Mesenteric fat pad (tissue), 1 donor: Measurements from ENCODE around the genes CD68, MPDU1, SOX15, FXR2, CYB5D1 and TMEM107.

GRCh38 chr17:7507947-7508664, 26.9 kb downstream of the SLC35G6 start:
- PRO-cap, result no peak

DNA sequence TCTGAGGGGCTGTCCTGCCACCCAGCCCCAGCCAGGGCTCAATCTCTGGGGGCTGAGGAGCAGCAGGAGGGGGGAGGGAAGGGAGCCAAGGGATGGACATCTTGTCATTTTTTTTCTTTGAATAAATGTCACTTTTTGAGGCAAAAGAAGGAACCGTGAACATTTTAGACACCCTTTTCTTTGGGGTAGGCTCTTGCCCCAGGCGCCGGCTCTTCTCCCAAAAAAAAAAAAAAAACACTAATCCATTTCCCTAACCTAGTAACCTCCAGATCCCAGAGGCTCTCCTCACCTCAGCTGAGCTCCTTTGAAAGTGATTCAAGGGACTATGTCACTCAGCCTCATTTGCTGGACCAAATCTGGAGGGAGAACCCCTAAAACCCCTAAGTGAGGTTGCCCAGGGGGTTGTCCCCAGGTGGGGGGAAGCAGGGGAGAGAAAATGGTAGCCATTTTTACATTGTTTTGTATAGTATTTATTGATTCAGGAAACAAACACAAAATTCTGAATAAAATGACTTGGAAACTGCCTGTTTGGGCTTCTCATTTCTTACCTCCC, 880 bp upstream of the CD68 start:
- PRO-cap, result no peak

DNA sequence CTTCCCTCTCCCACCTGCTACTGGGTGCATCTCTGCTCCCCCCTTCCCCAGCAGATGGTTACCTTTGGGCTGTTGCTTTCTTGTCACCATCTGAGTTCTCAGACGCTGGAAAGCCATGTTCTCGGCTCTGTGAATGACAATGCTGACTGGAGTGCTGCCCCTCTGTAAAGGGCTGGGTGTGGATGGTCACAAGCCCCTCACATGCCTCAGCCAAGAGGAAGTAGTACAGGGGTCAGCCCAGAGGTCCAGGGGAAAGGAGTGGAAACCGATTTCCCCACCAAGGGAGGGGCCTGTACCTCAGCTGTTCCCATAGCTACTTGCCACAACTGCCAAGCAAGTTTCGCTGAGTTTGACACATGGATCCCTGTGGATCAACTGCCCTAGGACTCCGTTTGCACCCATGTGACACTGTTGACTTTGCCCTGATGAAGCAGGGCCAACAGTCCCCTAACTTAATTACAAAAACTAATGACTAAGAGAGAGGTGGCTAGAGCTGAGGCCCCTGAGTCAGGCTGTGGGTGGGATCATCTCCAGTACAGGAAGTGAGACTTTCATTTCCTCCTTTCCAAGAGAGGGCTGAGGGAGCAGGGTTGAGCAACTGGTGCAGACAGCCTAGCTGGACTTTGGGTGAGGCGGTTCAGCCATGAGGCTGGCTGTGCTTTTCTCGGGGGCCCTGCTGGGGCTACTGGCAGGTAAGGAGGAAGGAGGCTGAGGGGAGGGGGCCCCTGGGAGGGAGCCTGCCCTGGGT, at the start of gene CD68:
CD68 (plus strand) TSS at position 604 of the 748 bp plus-strand sequence.
- PRO-cap, result unidirectional peak, plus-strand start at position 606 of the sequence

DNA sequence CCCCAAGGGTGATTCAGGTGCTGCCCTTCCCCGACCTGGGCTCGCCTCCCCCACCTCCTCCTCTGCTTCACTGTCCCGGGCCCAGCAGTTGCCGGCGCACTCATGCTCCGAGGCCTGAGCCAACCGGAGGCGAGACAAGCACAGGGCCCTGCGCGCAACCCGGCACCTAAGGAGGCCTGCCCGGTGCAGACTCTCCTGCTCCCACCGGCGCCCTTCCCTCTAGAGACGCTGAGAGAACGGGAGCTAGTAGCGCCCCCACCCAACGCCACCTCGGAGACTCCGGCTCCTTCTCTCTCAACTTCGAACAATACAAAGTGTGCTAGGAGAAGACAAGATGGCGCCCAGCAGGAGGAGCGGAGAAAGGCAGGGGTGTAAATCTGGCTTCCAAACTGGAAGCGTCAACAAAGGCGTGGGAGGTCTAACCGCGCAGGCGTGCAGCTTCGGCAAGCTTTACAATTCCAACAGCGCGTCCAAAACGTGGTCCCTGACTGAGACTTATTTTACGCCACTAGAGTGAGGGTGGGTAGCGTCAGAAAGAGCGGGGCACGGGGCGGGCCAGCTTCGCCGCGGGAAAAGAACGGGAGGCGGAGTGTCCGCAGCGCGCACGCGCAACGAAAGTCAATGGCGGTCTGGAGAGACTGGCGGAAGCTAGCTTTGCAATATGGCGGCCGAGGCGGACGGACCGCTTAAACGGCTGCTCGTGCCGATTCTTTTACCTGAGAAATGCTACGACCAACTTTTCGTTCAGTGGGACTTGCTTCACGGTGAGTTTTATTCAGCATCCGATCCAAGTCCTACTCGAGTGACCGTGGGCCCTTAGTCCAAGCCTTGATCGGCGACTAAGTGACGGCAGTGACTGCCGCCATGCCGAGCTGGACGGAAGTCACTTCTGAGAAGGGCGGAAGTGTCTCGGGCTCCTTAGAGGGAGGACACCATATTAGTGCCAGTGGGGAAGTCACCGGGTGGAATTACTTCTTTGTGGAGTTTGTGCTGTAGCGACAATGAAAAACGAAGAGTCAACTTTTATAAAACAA, at the start of gene MPDU1:
MPDU1 (plus strand) TSS at position 651 of the 1,034 bp plus-strand sequence.
- PRO-cap, result unidirectional peak, plus-strand start at position 651 of the sequence

DNA sequence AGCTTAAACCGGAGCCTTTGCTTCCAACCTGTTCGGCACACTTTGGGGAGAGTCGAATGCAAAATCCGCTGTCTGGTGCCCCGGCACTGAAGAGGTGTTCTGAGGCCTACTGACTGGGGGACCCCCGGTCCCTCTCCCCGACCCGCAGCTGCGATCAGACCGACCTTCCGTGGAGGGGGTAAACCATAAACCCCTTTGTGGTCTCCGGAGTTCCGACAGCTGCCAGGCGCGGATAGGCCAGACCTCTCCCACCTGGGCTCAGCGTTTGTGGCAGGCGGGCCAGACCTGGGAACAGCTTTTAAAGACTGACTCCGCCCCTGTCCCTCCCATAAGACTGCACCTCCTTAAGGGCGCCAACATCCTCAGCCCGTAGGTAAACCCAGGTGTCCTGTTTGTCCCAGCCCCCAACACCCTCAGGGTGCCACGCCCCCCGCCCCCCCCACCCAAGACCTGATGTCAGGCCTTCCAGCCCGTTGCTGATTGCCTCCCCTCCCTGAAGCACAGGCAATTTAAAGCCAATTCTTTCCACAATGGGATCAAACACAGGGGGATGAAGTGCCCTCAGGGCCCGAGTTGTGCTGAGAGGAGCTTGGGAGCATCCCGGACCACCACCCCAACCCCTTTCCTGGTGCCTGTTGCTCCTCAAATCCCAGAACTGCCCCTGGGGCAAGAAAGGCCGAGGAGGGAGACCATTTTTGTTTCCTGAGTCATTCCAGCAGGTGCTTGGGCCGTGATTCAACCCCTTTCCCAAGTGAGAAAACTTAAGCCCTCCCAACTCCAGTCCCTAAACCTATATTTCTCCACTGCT, at the start of gene SOX15:
SOX15 (minus strand) TSS at position 272 of the 808 bp plus-strand sequence.
- PRO-cap, result no peak

GRCh38 chr17:7614616-7615721, at the start of gene FXR2:
TSS of gene FXR2 (minus strand) at chr17:7614897.
- PRO-cap, result bidirectional peak, plus-strand start at chr17:7614689, minus-strand start at chr17:7614571; unidirectional peak, minus-strand start at chr17:7614882

GRCh38 chr17:7844801-7845298, 10.0 kb upstream of the TMEM88 start:
- PRO-cap, result bidirectional peak, plus-strand start at chr17:7845049, minus-strand start at chr17:7844874

DNA sequence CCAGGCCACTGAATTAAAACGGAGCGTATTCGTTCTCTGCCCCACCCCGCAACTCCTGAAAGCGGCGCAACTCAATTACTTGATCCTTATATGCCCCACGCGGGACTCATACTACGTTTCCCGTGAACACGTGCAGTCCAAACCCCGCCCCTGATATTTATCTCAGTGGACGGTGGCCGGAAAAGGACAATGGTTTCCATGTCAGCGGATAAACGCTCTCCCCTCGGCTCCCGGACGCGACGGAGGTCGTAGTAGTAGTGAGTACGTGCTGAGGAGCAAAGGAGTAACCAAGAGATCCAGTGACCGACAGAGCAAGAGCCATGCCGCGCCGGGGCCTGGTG, at the start of gene CYB5D1:
CYB5D1 (plus strand) TSS at position 189 of the 341 bp plus-strand sequence.
- PRO-cap, result bidirectional peak, plus-strand start at position 268 of the sequence, minus-strand start at position 63 of the sequence

- PRO-cap, result no peak
These were observed 23.4 kb downstream of the CNTROB start for GRCh38 chr17:7955476-7955811.

GRCh38 chr17:8090857-8091803, 3.6 kb upstream of the ALOX12B start:
- PRO-cap, result no peak

- PRO-cap, result no peak
These were observed 14.9 kb downstream of the ALOXE3 start for GRCh38 chr17:8103209-8103979.

- PRO-cap, result unidirectional peak, plus-strand start at chr17:8119150
These were observed 731 bp upstream of the ALOXE3 start for GRCh38 chr17:8119008-8119482.

DNA sequence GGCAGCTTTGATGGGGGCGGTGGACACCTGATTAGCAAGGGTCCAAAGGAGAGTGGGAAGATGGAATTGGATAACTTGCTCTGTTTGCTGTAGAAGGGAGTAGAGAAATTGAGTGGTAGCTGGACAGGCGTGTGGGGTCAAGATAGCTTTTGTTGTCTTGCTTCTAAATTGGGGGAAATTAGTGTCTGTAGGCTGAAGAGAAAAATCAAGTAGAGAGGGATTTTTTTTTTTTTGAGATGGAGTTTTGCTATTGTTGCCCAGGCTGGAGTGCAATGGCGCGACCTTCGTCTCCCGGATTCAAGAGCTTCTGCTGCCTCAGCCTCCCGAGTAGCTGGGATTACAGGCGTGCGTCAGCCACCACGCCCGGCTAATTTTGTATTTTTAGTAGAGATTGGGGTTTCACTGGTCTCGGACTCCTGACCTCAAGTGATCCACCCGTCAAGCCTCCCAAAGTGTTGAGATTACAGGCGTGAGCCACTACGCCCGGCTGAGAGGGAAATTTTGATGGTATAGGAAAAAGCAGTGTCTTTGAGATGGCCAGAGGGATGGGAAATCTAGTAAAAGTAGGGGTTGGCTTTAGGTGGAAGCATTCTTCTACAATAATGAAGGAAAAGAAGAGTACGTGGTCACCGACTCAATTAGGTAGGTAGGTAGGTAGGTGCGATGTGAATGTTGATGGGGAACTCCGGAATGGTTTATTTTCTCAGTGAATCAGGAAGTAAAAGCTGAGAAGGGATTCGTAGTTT, 14.1 kb upstream of the HES7 start:
- PRO-cap, result no peak

DNA sequence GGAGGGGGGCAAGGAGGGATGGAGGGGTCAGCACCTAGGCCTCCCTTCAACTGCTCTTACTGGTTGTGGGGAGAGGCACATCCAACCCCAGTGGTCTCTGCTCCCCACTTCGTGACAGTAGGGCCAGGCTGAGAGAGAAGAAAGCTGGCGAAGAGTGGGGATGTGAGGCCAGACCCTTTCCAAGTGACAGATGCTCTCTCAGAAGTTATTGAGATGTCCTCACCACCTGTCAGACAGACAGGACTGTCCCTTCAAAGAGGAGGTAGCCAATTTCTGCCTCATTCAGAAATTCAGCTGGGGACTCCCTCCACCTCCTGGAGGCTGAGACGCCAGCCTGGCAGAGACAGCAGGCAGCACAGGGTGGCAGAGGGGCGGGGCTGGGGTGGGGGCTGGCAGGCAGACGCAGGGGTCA, 9.4 kb downstream of the PER1 start:
- PRO-cap, result no peak

DNA sequence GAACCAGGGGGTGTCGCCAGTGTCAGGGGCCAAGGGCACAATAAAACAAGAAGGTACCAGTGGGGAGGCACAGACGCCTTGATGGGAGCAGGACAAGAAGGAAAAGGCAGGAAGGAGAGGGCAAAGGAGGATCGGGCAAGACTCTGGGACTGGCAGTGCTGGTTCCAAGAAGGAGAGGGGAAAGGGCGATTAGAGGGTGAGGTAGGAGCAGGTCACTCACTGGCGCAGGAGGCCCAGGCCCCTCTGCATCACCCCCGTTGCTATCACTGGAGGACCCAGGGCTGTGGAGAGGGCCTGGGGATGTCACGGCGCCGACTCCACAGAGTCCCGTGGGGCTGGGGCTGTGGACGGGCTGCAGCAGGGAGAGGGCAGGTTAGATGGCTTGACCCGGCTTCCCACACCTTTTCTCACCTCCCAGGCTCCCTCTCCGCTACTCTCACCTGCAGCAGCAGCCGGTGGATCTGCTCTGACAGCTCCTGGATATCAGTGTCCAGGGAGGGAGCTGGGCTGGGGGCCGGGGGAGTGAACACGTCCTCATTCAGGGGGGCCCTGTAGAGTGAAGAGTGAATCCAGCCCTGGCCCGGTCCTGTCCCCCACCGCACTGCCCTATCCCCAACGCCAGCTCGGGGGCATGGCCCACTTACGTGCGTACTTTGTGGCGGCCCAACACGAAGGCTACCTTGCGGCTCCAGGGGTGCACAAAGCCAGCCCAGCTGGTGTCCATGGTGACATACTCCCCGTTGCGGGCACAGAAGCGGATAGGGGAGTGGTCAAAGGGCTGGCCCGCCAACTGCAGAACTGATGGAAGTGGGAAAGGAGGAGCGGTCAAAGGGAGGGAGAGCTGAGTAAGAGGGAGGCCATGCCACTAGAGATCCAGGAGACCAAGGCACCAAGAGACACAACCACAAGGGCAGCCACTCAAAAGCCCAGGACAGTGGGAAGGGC, 4.9 kb downstream of the PER1 start:
- PRO-cap, result no peak

- PRO-cap, result no peak
These were observed at the start of gene TMEM107 for GRCh38 chr17:8175897-8177036. TSS of gene TMEM107 (minus strand) at chr17:8176380.

DNA sequence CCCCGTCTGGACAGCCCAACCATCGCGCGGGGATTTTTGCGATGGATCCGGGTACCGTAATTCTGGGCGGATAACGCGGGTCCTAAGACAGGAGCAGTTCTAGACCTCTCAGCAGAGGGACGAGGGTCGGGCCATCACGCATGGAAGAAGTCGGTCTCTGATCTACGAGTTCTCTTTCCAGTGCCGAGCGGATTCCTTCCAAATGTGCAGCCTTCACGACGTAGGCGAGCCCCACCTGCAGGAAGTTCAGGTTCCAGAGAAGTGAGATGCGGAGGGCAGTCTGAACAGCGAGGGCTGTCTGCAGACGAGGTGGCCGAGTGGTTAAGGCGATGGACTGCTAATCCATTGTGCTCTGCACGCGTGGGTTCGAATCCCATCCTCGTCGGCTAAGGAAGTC, 3.4 kb downstream of the BORCS6 start:
- PRO-cap, result no peak

DNA sequence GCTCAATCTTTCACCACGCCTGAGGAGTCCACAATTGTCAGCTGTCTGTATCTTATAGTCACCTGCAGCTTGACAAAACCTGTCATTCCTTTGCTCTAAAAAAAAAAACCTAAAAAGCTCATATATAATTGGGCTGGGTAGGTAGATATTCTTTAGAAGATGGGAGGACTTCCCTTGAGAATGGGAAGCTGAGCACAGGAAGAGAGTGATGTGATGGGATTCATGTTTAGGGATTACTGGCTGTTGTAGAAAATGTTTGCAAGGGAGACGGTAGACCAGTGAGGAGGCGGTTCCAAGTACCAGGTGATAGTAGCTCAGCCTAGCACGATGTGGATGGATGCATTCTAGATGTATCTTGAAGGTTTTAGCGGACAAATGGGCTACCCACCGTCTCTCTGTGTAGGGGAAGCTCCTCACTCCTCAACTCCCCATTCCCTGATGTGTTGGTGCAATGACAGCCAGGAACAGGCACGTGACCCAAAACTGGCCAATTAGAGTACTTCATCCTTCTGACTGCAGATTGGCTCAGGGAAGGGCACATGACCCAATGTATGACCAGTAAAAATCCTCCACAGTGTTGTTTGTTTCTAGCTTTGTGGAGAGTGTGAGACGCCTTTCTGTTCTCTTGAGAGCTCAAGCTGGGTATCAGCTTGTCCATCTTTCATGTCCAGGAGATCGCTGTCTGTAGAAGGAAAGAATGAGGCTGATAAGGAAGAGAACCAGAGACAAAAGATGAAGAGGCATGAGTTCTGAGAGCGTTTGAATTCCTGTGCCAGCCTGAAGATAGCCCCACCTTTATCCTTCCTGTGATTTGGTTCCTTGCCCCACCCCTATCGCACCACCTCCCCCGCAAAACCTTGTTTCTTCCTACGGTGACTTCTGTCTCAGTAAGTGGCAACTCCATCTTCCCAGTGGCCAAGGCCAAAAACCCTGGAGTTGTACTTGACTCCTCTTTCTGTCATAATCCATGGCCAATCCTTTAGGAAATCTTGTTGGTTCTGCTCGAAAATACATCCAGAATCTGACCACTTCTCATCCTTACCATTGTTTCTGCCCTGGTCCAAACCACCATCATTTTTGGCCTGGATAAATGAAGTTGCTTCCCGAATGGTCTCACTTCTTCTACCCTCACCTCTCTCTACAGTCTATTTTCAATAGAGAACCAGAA, 2.2 kb upstream of the BORCS6 start:
- PRO-cap, result no peak

GRCh38 chr17:8224953-8225448, 14.6 kb upstream of the AURKB start:
- PRO-cap, result no peak

GRCh38 chr17:8288044-8288471, 412 bp upstream of the RANGRF start:
- PRO-cap, result no peak